Cardiac atrium fibroblast (primary cell): ENCODE measurements around a stretch of chr14.

DNA sequence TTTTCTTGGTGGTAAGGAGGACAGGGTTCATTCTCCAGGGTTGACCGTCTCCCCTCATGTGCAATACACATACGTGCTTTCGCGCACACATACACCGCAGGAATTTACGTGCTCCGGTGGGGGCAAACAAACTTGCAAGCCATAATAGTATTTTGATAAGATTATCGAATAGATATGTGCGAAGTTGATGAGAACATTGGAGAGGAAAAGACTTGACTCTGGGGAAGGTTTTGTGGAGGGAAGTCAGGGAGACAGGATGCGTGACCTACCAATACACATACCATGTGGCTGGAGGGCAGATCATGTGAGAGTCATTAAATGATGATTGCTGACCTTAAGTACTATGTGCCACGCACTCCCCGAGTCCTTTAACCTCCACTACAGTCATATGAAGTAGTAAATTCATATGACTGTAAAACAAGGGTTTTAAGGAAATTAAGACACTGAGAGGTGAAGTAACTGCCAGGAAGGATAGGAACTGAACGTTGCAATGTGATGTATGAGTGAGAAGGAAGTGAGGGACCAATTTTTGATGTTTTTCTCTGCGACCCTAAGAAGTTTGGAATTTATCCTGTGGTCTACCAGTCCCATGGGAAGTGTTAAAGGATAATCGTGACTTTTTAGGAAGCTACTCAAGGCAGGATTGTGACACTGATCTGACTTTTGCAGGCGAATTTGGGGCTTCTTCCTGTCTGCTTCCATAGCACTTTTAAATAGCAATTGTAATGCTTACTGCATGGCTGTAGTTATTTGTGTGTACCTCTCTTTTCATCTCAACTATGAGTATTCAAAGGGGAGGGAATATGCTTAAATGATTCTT is 1.1 kb downstream of the RAD51B start:
- RAMPAGE, long total RNA: no peak

GRCh38 chr14:67996178-67996919 is 176.8 kb downstream of the RAD51B start:
- RAMPAGE, long total RNA: no peak

GRCh38 chr14:68074732-68075498 is 255.3 kb downstream of the RAD51B start:
- RAMPAGE, long total RNA: no peak

DNA sequence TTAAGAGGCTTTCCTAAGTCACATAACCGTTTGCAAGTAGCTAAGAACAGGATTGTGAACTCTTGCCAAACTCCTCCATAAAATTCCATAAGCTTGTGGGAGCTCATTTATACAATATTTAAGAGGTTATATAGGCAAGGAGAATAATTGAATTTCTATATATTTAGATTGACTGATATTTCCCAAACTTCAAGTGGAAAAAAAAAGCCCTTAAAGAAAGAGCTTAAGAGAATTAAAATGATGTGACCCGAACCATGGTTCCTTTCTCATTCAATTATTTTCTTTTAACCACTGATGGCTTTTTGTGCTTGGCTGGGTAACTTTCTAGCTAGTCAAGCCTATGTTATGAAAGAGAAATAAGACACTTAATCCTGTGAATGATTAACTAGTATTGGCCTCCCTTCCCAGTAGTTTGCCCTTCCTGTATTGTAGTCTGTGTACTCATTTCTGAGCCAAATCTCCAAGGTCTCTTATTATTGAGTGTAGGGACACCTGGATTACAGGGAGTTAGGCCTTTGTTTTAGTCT is 352.9 kb downstream of the RAD51B start:
- RAMPAGE, long total RNA: no peak

GRCh38 chr14:68282567-68283450 is 463.2 kb downstream of the RAD51B start:
- RAMPAGE, long total RNA: no peak

DNA sequence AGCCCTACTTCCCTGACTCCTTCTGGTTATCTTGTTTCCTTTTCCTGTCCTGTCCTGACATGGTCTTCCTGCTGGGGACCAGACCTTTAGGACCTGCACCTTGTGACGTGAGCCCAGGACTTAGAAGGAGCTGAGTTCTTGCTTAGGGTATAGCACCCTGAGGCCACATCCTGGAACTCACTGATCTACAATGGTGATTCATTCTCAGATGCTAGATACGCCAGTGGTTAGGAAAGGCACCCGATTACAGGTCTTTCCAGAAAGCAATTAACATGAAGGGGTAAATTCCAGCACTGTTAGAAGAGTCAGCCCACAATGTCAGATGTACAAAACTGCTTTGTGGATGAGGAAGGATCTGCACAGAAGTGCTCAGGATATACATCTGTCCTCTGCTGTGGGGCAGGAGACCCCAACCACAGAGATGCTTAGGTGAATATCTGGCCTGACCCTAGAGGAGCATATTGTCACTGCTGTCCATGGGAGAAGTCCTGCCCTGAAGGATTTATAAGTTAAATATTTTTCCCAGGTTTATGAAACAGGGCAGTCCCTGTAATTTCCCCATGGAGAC is 324.1 kb downstream of the ZFP36L1 start:
- RAMPAGE, long total RNA: no peak

GRCh38 chr14:68473862-68474207 is 319.0 kb downstream of the ZFP36L1 start:
- RAMPAGE, long total RNA: no peak

DNA sequence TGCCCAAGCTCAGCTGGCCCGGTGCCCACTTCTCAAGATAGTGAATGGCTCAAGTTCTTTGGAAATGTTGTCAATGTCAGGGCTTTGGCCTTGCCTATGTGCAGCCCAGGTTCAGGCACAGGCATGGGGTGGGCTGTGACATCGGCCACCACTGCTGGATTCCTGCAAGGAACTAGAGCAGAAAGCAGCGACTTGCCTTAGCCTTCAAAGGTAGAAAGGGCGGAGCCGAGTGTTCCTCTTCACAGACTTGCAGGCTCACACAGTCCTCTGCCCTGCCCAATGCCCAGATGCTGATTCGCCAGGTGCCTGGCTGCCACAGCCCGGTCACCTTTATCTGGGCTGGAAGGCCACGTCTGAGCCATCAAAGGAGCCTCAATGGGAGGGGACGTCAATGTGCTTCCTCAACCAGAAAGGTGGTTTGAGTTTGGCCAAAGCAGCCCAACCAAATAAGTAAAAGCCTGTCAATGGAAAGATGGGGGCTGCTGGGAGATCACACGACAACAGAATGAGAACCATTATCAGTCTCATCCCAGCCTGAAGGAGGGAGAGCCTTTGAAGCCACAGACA is 291.1 kb downstream of the ZFP36L1 start:
- RAMPAGE, long total RNA: no peak

GRCh38 chr14:68507720-68508125 is 285.1 kb downstream of the ZFP36L1 start:
- RAMPAGE, long total RNA: no peak

- RAMPAGE, long total RNA: no peak
Observed at GRCh38 chr14:68564081-68564760, 228.6 kb downstream of the ZFP36L1 start.

GRCh38 chr14:68621380-68621950 is 171.4 kb downstream of the ZFP36L1 start:
- RAMPAGE, long total RNA: no peak

DNA sequence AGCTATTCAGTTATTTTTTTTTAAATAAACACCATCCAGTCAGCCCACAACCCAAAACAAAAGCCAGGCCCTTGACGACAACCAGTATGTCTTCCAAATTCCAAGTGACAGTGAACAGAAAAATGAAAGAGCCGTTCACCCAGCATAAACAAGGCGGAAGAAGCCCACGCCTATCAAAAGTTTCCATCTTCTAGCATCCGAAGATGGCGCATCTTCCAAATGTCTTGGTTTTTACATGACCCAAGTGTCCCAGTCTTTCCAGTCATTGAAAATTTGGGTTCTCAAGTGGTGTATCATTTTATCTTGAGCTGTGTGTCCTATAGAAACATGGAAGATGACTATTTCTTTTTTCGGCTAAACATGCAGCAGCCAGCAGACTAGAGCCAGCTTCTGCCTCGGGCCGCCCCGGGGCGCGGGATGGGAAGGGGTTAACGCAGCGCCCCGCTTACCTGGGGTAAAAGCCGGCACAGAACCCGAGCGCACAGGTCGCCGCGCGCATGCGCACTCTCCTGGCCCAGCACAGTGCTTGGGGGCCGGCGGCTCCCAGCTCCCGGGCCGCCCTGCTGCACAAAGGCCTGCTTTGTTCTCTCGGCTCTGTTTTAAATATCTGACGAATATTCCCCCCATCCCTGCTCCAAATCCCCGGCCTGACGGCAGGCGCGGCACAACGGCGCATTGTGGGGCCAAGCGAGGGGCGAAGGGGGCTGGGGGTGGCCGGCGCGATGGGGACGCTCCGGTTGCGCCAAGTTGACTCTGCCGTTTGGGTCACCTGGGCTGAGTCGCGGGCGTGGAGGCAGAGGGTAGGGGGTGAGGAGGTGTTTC is 164.8 kb downstream of the ZFP36L1 start:
- RAMPAGE, long total RNA: no peak

DNA sequence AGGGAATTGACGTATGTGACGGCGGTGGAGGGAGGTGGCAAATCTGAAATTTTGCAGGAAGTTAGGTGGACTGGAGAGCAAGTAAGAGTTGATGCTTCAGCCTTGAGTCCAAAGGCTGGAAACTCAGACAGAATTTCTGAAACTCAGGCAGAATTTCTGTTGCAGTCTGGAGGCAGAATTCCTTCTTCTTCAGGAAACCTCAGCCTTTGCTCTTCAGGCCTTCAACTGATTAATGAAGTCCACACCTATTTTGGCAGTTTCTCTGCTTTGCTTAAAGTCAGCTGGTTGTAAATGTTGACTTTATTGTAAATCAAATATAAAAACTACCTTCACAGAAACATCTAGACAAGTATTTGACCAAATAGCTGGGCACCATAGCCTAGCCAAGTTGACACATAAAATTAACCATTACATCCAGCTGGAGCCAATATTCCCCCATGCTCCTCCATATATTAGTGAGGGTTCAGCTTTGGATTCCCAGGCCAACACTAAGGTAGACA is 125.7 kb downstream of the ZFP36L1 start:
- RAMPAGE, long total RNA: no peak

DNA sequence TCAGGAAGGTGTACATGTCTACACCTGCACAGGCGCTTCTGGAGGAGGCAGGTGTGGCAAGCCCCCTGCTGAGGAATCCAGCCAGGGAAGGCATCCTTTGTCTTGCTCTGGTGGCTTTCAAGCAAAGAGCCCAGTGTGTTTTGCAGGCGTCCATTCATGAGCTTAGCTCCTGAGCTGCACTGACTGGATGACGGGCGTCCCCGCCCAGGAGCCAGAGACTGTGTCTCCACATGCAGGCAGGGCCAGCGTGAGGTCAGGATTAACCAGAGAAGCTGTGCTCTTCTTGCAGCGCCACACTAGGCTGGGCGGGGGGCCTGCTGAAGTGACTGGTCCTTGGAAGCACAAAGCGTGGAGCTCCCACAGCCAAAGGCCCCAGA is 116.2 kb downstream of the ZFP36L1 start:
- RAMPAGE, long total RNA: no peak

- RAMPAGE, long total RNA: no peak
Observed at GRCh38 chr14:68705871-68706540, 86.9 kb downstream of the ZFP36L1 start.

GRCh38 chr14:68734124-68734622 is 58.7 kb downstream of the ZFP36L1 start:
- RAMPAGE, long total RNA: no peak

DNA sequence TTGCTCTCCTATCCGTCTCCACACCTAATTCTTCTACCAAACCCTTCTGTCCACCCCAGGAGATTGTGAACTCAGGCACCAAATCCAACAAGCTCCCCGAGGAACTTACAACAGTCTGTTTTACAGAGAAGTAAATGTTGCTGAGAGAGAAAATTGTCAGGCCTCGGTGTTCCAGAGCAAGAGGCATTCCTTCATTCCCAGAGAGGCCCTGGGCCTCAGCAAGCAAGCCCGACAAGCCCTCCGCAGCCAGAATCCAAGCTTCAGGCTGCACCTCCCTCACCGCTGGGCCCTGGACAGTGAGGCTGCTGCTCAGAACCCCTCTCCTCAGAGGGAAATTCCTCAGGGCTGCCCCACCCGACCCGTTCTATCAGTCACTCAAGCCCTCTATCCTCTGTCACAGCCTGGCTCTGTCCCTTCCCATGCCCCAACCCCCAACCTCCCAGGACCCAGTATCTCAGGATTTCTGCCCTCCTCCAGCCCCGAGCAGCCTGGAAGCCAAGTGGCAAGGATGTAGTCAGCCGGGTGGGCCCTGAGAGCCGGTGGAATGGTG is 56.4 kb downstream of the ZFP36L1 start:
- RAMPAGE, long total RNA: no peak

DNA sequence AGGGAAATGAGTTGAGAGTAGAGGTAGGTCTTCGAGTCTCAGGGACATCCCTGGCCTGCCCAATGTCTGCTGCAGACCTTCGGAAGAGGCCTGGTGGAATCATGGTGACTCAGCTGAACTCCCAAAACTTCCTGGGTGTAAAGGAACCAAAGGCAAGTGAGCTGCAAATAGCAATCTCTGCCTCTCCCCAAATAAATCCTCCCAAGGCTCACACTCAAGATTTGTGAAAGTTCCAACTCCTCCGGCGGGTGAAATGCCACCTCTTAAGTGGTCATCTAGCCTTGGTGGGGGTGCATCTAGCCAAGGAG is 6.4 kb downstream of the ZFP36L1 start:
- RAMPAGE, long total RNA: no peak

DNA sequence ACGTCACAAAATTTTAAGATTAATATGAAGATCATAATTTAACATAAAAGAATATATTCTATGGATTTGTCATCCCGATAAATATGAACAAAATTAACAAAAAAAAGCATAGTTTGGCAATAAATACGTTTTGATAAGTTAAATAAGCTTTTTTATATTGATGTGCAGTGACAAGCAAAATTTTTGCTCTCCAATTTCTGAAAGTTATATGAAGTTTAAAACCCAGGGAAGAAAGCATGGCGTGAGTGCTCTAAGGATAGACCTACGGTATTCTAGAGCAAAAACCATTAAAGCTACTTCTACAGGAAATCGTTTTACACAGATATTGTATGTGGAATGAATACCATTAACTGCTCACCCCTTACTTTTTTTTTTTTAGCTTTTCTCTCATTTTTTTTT is 4.6 kb downstream of the ZFP36L1 start:
- RAMPAGE, long total RNA: no peak

DNA sequence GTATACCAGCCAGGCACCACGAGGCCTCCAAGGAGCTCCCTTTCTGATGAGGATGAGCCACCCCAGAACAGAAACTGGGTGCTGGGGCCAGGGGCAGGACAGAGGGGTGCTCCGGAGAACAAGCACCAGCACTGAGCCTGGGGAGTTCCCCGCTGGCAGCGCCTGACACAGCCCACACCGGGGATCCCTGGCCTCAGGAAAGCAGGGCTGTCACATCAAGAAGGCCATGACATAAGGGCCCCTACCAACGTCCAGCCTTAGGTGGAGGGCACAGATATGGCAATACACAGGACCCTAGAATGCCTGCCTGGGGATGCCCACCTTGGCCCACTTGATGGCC is 28.5 kb upstream of the ZFP36L1 start:
- RAMPAGE, long total RNA: no peak